ENCODE data around the gene PLXDC2.

- PRO-cap: no peak
These were observed 5.9 kb downstream of the MRC1 start for GRCh38 chr10:17814822-17815593.

- PRO-cap: no peak
These were observed 27.8 kb downstream of the MRC1 start for GRCh38 chr10:17836827-17837379.

- PRO-cap: unidirectional peak, plus-strand start at chr10:18140792; unidirectional peak, plus-strand start at chr10:18140889; bidirectional peak, plus-strand start at chr10:18141187, minus-strand start at chr10:18140938
These were observed 494 bp downstream of the CACNB2 start for GRCh38 chr10:18140518-18141317.

DNA sequence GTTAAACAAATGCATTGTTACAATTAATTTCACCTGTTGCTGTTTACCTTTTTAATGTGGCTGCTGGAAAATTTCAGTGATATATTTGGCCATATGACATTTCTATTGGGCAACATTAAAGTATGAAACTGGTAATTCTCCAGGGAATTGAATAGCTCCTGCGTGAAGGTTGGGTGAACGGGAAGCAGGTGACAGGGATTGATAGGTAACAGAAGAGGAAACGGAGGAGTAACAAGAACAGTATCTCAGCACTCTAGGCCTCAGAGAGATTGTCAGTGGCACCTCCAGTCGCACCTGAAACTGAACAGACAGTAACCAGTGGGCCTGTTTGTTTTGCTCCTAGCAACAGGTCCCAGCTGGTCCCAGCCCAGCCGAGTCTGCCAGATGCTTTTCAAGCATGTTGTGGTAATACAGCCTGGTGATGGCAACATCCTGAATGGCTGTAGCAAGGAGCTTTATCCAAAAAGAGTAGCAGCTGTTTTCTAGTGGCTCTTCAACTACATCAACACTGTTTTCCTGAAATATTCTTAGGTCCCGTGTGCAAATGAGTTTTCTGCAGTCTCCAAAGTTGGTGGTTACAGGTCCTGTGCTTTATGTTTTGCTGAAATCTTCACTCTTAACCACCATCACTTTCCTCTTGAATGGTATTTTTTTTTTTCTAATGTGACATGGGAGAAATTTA, 4.7 kb downstream of the CACNB2 start:
- PRO-cap: no peak

DNA sequence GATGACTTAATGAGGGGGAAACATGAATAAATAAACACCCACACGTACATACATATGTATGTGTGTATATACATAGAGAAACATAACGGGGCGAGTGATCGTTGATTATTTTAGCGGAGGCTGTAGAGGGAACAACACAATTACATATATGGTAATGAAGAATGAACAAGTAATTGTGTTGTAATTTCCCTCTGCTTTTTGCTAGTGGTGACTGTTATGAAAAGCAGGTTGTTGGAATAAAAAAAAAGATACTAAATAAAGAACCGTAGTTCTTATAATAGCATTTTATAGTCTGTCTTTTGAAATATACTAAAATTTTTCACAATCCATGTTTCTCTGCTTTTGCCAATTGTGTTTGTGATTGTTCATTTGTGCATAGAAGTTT, 63.3 kb downstream of the CACNB2 start:
- PRO-cap: no peak

DNA sequence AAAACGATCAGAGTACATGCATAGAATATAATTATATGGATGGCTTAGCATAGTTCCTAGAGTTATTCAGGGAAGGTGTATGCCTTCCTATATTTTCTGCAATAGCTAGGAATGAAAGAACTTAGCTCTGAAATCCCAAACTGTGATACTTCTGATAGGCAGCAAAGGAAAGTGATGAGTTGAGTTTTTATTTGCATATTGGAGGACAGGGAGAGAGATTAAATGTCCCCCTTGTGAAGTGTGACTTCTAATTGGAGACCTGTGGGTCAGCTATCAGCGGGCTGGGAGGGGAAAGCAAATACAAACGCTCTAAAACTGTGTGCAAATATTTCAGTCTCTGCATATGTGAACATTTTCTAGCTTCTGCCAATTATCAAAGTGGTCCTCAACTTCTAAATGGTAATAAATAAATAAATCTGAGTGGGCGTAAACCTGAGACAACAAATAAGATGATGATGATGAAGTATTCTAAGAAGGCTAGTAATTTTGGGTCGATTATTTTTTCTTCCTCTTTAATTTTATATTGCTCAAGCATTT, 203.4 kb downstream of the CACNB2 start:
- PRO-cap: no peak

GRCh38 chr10:18399868-18400250, 251.5 kb downstream of the NSUN6 start:
- PRO-cap: no peak

DNA sequence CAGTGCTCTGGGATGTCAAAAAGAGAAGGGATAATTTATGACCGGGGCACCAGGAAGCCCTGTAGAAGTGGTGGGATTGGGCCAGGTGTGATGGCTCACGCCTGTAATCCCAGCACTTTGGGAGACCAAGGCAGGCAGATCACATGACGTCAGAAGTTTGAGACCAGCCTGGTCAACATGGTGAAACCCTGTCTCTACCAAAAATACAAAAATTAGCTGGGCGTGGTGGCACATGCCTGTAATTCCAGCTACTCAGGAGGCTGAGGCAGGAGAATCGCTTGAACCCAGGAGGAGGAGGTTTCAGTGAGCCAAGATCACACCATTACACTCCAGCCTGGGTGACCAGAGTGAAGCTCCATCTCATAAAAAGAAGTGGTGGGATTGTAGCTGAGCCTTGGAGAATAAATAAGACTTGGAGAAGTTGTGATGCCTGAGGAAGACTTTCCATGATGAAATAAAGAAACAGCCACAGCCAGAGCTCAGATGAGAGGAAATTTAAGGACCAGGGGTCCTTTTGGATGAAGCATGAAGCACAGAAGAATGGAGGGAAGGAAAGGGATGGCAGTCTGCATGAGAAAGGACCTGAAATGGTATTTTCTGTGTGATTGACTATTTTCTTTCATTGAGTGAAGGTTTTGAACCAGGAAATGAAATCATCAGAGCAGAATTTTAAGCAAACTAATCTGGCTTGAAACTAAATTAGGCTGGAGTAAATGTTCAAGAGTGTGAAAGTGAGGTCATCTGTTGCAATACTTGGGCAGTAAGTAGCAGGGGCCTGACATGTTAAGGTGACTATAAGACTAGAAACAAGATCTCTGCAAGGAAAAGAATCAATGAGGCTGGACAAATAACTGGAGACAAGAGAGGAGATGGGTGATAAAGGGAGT, 205.5 kb downstream of the NSUN6 start:
- PRO-cap: no peak

- PRO-cap: unidirectional peak, minus-strand start at chr10:18473475
These were observed 178.0 kb downstream of the NSUN6 start for GRCh38 chr10:18473332-18473780.

DNA sequence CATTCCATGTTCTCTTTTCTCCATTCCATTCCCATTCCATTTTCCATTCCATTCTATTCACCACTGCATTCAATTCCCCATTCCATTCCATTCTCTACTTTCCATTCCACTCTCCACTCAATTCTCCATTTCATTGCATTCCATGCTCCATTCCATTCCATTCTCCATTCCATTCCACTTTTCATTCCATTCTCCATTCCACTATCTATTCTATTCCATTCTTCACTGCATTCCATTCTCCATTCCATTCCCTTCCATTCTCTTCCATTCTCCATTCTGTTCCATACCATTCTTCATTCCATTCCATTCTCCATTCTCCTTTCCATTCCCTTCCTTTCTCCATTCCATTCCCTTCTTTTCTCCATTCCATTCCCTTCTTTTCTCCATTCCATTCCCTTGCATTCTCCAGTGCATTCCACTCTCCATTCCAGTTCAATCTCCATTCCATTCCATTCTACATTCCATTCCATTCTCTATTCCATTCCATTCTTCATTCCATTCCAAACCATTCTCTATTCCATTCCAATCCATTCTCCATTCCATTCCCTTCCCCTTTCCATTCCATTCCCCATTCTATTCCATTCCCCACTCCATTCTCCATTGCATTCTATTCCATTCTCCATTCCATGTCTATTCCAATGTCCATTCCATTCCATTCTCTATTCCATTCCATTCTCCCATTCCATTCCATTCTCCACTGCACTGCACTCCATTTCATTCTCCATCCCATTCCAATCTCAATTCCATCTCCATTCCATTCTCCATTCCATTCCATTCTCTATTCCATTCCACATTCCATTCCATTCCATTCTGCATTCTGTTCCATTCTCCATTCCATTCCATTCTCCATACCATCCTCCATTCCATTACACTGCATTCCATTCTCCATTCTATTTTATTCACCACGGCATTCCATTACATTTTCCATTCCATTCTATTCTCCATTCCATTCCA, 80.2 kb downstream of the NSUN6 start:
- PRO-cap: no peak

GRCh38 chr10:19488616-19489407, 327.4 kb upstream of the PLXDC2 start:
- PRO-cap: no peak

DNA sequence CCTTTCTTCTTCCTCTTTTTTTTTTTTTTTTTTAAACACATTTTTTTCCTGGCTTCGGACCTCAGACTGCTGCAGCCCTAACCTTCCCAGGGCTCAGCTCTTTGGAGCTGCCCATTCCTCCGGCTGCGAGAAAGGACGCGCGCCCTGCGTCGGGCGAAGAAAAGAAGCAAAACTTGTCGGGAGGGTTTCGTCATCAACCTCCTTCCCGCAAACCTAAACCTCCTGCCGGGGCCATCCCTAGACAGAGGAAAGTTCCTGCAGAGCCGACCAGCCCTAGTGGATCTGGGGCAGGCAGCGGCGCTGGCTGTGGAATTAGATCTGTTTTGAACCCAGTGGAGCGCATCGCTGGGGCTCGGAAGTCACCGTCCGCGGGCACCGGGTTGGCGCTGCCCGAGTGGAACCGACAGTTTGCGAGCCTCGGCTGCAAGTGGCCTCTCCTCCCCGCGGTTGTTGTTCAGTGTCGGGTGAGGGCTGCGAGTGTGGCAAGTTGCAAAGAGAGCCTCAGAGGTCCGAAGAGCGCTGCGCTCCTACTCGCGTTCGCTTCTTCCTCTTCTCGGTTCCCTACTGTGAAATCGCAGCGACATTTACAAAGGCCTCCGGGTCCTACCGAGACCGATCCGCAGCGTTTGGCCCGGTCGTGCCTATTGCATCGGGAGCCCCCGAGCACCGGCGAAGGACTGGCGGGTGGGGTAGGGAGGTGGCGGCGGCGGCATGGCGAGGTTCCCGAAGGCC, at the start of gene PLXDC2:
TSS of gene PLXDC2 (plus strand) at position 64 of the 732 bp plus-strand sequence.
- PRO-cap: bidirectional peak, plus-strand start at position 504 of the sequence, minus-strand start at position 449 of the sequence; unidirectional peak, minus-strand start at position 563 of the sequence

GRCh38 chr10:19835360-19836172, 19.3 kb downstream of the PLXDC2 start:
- PRO-cap: no peak

DNA sequence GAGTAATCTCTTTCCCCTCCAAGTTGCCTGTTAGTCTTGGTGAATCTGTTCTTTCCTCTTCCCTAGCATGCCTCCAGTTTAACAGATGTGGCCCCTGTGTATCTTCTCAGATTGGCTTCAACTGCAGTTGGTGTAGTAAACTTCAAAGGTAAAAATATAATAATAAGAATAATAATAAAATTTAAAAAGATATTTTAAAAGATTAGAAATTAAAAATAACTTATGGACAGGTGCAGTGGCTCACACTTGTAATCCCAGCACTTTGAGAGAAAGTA, 361.0 kb downstream of the PLXDC2 start:
- PRO-cap: no peak

GRCh38 chr10:20784189-20784843, 112.8 kb downstream of the NEBL start:
- PRO-cap: no peak

- PRO-cap: no peak
These were observed 98.8 kb upstream of the NEBL start for GRCh38 chr10:20995820-20996308.

GRCh38 chr10:21170097-21170718, 273.1 kb upstream of the NEBL start:
- PRO-cap: no peak

- PRO-cap: no peak
These were observed 277.6 kb upstream of the NEBL start for GRCh38 chr10:21174743-21175122.

DNA sequence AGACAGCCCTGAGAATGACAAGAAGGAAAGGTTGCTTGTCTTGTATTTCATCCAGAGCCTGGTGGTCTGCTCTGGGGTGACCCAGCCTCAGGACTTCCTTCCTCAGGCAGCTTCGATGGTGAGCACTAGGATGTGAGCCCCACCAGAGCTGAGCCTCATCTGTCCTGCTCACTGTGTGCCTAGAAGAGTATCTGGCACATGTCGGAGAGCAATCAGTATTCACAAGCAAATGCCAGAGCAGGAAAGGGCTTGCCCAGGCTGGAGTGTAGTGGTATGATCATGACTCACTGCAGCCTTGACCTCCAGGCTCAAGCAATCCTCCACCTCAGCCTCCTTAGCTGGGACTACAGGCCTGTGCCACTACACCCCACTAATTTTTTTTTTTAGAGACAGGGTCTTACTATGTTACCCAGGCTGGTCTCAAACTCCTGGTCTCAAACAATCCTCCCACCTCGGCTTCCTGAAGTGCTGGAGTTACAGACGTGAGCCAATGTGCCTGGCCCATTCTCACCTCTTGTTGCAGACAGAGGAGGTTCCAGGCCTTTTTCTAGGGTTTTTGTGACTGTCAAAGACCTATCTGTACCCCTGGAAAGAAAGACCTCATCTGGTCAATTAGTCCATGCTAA, 210.1 kb downstream of the SKIDA1 start:
- PRO-cap: no peak

DNA sequence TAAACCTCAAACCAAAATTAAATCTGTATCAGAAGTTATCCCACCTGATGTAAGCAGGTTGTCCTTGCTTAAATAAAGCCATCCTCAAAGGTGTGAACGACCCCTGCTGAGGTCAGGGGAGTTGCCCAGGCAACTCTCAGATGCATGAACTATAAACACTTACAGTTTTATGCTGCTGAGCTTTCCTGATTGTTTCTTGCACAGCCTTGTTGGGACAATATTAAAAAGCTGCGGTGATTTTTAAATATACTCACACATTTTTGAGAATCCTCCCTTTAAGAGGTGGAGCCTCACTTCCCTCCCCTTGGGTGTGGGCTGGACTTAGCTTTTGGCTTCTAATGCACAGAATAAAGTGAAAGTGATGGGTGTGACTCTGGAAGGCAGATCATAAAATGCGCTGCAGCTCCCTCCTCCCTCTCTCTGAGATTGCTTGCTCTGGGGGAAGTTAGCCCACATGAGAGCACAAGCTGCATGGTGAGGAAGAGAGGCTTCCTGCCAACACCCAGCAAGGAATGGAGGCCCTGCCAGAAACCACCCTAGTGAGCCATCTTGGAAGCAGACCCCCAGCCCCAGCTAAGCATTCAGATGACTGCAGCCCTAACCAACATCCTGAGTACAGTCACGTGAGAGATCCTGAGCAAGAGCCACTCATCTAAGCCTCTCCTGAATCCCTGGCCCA, 152.6 kb downstream of the SKIDA1 start:
- PRO-cap: no peak